Mucosa of descending colon (tissue), 1 donor: ENCODE measurements around a stretch of chr12.

- PRO-cap: no peak
Measured at GRCh38 chr12:125124606-125125150, 59.4 kb downstream of the AACS start.

DNA sequence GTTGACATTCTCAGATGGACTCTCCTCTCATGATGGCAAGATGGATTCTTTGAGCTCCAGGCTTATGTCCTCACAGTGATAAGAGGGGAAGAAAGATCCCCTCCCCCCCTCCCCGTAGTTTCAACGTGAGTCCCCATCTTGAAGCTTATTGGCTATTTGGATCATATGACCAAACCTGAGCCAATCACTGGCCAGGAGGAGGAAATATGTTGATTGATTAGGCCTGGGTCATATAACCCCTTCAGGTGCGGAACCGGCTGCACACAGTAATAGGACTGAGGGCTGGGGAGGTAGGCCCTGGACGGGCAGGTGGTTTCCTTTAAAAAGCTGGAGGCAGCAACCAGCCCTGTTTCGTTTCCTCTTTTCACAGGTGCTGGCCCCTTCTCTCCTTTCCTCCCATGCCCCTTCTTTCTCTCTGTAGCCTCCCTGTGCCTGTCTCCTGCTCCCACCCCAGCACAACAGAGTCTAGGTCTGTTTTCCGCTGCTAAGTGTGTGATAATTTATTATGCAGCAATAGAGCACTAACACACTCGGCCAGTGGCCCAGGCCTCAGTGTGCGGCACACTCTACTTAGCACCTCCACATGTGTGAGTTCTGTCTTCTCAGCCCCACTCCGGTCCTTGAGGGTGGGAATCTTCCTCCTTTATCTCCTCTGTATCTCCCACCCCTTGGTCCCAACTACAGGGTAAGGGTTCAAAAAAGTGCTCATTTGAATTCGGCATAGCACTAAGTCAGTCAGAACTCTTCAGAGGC is 36.4 kb upstream of the TMEM132B start:
- PRO-cap: no peak

GRCh38 chr12:125456191-125456664 is 270.0 kb downstream of the TMEM132B start:
- PRO-cap: no peak

DNA sequence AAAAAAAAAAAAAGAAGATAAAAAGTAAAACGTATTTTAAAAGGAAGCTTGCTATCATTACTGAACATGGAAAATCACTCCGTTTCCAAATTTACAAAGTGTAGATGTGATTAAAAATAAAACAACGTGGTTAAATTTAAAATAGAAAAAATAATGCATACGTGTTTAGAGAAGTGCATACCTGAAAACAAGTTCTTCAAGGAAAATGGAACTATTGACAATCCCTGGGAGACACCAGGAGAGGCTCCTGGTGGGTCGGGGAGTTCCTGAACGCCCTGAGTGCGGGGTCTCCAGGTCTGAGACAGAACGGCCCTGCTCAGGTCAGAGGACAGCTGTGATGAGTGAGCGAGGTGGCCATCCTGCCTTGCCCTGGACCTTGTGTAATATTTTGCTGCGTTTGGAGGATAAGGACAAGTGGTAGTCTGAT is 796.4 kb downstream of the TMEM132B start:
- PRO-cap: no peak

- PRO-cap: no peak
Measured at GRCh38 chr12:126583251-126583681, 1397.1 kb downstream of the TMEM132B start.

DNA sequence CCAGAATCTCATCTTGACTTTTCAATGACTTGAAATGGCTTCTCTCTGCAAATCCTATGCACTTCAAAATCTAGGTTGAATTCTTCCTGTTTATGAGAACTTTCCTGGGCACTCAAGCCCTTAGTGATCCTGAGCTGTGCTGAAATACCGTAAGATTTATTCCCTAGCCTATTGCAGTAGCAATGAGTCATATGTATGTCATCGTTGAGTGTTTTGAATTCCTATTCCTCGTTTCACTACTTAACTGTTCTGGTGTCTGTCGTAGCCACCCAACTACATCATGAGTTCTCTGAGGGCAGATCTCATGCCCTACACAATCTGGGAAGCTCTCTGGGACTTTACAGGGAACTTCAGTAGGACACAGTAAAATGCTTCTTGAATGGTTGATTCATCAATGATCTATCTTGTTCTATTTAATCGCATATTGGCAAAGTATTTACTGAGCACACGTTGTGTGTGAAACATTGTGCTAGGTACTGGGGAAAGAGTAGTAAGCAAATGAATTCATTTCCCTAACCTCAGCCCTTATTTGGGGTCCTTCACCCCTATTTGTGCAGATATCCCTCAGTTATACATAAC is 190.7 kb upstream of the TMEM132C start:
- PRO-cap: no peak

DNA sequence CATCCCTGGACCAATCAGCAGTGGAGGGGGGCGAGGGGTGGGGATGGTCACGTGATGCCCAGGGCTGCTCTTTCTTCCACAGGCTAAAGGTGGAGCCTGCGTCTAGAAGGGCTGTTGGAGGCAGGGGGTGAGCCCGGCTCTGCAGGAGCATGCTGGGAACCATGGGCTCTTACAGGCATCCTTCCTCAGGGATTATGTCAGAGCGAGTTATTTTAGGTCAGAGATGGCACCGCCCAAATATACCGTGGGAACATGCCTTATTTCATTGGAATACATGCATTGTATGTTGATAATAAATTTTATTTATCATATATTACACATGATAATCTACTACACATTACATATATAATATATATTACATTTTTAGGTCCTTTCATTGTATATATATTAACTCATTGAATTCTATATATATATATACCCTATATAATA is 75.3 kb upstream of the TMEM132C start:
- PRO-cap: no peak

- PRO-cap: no peak
Measured at GRCh38 chr12:128792461-128792862, 31.3 kb downstream of the SLC15A4 start.

DNA sequence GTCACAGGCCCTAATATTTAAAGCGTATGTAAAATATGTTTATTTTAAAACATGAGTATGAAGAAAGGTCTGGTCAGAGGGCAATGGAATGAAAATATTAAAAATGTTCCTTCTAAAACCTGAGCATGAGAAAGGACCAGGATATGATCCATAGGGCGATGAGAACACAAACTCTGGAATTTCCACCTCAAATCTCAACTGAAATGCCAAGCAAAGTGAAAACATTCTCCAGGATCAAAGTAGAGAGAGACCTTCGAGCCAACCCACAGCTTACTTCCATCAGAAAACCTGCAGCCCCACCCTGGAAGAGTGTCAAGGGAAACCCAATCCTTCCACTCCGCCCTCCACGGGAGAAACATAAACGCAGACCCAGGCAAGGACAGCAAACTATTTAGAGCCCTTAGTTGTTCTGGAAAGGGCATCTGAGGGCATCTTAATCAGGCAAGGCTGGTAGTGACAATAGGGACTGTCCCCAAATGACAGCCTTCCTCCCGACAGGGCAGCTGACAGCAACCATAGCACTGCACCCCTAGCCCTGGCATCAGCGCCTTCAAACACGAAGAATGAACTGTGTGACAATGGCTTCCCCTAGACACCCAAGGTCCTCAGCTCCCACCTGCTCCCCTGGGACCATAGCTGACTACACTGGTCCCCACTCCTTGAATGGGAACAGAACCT is 21.8 kb downstream of the SLC15A4 start:
- PRO-cap: no peak

DNA sequence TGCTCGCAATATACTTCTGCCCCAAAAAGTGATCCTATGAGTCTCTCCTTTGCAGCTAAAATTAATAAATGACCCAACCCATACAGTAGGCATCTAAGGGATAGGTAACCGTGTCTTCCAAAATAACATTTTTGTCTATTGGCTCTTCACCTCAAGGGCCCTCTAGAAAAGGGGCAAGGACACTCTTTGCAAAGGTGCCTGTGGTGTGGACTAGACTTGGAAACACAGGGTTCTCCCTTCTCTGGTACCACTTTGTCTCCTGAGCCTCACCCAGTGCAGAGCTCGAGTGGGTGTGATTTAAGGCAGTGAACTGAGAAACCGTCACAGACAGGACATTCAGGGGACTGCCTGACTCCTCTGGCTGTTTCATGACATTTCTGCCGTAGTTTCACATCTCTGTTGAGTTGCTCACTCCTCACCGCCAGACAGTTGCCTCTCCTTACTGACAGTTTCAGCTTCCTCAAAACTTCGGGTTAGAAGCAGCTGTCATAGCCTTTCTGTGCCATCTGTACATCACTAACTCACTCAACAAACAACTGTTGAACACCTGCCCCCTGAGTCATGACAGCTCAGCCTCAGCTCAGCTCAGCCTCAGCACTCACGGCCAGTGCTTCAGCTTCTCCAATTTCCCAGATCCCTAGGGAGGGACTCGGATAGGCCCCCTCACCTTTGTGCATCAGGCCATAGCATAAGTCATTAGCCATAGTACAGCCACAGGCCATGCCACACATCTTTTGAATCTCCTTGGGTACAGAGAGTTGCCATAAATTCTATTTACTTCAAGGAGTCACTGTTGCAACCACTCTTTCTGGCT is 6.0 kb upstream of the SLC15A4 start:
- PRO-cap: no peak

- PRO-cap: no peak
Measured at GRCh38 chr12:129109466-129109852, 256.2 kb downstream of the GLT1D1 start.

- PRO-cap: no peak
Measured at GRCh38 chr12:129622353-129622681, 281.5 kb downstream of the TMEM132D start.

- PRO-cap: unidirectional peak, minus-strand start at chr12:129700250
Measured at GRCh38 chr12:129699992-129700414, 203.8 kb downstream of the TMEM132D start.

GRCh38 chr12:130491575-130492232 is 154.0 kb downstream of the PIWIL1 start:
- PRO-cap: no peak

DNA sequence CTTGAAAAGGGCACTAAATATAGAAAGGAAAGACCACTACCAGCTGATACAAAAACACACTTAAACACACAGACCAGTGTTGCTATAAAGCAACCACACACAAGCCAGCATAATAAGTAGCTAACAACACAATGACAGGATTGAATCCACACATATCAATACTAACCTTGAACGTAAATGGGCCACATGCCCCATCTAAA is 6.0 kb upstream of the RIMBP2 start:
- PRO-cap: unidirectional peak, minus-strand start at position 106 of the sequence

GRCh38 chr12:130954355-130955018 is 780 bp downstream of the ADGRD1 start:
- PRO-cap: no peak

DNA sequence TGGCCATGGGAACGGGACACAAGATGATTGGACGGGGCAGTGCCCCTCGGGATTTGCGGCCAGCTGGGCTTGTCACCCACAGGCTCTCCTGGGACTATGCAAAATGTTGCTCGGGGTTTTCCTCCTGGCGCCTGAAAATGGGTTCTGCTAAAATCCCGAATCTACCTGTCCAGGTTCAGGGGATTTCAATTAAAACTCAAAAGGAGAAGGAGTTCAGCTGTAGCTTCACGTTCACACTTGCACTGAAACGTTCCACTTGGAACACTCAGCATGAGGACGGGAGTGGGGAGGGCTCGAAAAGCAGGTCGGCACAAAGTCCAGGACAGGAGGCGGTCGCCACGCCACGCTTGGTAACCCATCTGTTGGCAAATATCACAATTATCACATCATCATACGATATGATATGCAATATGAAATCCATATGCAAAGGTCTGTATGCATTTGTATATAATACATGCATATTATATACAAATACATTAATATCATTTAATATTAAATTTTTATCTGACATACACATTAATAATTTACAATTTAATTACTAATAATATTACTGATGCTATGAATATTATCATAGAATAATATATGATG is 17.1 kb downstream of the ADGRD1 start:
- PRO-cap: no peak

DNA sequence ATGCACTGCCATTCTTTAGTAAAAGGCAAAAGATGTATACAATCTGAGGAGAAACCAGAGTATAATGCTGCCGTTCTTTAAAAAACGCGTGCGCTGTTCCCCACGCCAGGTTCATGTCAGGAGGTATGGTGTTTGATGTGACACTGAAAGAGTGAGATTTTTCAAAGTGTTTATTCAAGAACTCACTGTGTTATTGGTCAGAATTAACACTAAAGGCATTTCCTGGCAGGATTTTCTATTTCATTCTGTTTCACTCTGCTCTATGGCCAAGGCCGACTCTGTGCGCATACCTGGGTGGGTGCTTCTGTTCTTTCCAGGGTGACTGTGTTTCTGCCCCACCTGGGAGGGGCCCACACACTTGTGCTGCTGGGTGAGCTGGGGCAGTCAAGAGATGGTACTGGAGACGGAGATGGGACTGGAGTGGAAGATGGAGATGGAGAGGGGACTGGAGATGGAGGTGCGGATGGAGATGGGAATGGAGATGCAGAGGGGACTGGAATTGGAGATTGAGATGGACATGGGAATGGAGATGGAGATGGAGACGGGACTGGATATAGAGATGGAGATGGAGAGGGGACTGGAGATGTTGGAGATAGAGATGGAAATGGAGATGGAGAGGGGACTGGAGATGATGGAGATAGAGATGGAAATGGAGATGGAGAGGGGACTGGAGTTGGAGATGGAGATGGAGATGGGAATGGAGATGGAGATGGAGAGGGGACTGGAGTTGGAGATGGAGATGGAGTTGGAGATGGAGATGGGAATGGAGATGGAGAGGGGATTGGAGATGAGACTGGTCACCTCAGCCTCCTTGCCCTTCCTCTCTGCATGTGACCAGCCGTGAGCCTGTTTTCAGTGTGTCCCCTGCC is 61.4 kb downstream of the ADGRD1 start:
- PRO-cap: no peak

GRCh38 chr12:131434354-131435220 is 276.3 kb upstream of the SFSWAP start:
- PRO-cap: no peak

DNA sequence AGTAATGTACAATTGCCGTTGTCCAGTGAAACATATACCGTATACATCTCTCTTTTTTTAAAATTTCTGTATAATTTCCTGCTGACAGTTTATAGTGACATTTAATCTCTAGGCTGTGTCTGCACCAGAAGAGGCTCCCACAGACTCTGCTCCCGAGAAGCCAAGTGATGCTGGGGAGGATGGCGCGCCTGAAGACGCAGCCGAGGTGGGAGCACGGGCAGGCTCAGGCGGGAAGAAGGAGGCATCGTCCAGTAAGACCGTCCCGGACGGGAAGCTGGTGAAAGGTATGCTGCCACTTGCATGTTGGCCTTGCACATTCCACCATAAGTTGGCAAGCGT is 45.4 kb downstream of the SFSWAP start:
- PRO-cap: no peak